Umbilical cord (tissue), 2 donors: ENCODE results near the genes GALNT6, ANKRD33 and TAMALIN.

DNA sequence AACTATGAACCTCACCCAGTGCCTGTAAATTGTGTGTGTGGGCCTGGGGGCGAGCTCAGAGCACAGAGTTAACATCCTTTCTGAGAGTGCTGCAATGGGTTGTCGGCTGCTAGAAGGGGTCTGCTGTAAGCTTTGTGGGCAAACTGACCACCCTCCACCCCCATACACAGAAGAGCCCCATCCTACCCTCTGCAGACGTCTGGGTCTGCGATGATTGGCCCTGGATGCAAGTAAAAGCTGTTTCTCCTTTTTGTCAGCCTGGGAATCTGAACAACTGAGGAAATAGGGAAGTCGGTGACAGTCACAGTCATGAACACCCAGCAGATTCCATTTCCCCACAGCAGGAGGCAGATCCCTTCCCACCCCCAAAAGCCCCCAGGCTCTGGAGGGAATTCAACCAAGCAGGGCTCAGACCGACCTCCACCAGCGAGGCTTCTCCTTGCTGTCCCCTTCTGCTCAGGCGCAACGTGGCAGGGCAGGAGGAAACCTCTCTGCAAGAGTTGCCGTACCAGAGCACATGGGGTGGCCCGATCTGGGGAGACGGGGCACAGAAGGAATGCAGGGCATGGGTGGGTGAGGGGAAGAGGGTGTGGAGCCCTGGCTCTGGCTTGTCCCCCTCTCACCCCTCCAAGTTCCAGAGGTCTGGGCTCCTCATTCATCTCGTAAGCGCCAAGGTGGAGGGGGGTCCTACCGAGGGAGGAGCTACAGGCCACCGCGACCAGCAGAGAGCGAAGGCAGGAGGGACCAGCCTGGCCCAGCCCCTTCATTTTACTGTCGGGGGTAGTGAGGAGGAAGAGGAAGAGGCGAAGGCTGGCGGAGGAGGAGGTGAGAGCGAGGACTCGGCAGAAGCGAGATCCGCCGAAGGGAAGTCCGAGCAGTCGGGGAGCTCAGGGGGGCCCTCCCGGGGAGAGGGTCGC is at the start of gene GALNT6:
Gene GALNT6, minus strand, starts transcription at position 743 of the 917 bp plus-strand sequence.
- RAMPAGE, long total RNA: no peak

GRCh38 chr12:51441854-51442208 is 17.2 kb downstream of the SLC4A8 start:
- RAMPAGE, long total RNA: no peak

DNA sequence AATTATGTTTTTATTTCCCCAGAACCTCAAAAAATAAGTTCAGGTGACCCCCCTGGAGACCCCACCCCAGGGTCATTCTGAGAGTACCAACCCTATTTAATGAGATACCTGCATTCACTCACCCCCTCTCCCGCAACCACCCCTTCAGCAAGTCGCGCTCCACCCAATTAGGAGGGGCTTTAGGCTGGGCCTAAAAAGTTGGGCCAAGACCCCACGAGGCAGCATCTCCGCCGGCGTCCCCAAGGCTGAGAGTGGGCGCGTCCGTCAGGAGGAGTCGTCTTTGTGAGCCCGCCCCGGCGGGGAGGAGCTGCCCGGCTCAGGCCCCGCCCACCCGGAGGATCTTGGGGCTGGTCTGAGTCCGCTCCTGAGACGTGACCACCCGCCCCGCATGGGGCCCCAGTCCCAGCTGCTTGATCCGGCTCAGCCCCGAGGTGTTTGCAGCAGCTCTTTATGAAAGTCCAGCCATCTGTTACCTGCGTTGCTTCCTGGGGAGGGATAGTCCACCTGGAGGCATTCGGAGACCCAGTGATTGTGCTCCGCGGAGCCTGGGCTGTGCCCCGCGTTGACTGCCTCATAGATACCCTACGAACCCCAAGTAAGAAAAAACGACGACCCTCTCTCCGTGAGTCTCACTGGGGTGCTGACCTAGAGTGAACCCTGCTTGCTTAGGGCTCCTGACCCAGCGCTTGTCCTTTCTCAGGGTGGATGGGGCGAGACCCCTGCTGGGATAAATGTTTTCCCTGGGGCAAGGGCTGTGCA is at the start of gene ANKRD33:
Gene ANKRD33, plus strand, starts transcription at position 367 of the 759 bp plus-strand sequence.
- RAMPAGE, long total RNA: no peak

GRCh38 chr12:51905402-51906362 is 1.6 kb upstream of the ACVRL1 start:
- RAMPAGE, long total RNA: no peak

DNA sequence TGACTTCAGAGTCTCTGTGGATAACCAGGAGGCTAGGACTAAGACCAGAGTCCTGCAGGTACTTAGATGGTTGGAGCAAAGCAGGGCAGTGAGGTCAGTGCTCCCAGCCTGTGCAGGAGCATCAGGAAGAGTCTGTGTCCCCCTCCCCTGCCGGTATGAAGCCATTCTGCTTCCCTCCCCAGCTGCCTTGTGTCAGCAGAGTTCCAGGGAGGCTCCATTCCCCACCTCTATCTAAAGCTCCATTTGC is 1.0 kb upstream of the ACVRL1 start:
- RAMPAGE, long total RNA: no peak

GRCh38 chr12:51924603-51925275 is 17.4 kb downstream of the ACVRL1 start:
- RAMPAGE, long total RNA: no peak

- RAMPAGE, long total RNA: no peak
These were observed 7.7 kb downstream of the ACVR1B start for GRCh38 chr12:51959097-51959755.

GRCh38 chr12:52006842-52007400 is at the start of gene TAMALIN:
Gene TAMALIN, plus strand, starts transcription at chr12:52006946.
- RAMPAGE, long total RNA: no peak

- RAMPAGE, long total RNA: no peak
These were observed 2.0 kb downstream of the TAMALIN start for GRCh38 chr12:52008441-52009418.

GRCh38 chr12:52020000-52020548 is 13.3 kb downstream of the TAMALIN start:
- RAMPAGE, long total RNA: no peak

- RAMPAGE, long total RNA: no peak
These were observed 12.6 kb upstream of the NR4A1 start for GRCh38 chr12:52038533-52039217.

DNA sequence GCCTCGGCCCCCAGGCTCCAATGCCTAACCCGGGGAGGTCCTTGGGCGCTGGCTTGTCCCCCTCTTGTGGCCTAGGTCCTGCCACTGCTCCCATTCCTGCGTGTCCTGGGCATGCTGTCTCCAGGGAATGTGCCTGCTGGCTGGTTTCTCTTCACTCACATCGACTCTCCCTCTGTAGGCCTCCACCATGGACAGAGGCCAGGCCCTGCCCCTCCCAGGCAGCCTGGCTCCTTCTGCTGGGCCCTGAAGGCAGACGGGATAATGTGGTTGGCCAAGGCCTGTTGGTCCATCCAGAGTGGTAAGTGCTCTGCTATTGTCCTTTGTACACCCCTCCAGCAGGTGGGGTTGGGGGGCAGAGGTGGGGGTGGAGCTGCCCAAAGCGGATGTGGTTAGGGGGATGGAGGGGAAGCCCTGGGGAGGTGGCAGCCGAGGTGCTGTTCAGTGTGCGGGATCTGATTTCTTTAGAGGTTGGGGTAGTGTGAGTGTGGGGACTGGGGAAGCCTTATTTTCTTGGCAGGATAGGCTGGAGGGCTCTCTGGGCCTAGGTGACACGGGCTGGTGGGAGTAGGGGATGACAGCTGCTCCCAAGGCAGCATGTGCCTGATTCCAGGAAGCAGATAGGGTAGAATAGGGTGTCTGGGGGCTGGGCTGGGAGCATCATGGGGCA is 9.5 kb upstream of the NR4A1 start:
- RAMPAGE, long total RNA: no peak

GRCh38 chr12:52053778-52054707 is 2.8 kb downstream of the NR4A1 start:
- RAMPAGE, long total RNA: no peak

DNA sequence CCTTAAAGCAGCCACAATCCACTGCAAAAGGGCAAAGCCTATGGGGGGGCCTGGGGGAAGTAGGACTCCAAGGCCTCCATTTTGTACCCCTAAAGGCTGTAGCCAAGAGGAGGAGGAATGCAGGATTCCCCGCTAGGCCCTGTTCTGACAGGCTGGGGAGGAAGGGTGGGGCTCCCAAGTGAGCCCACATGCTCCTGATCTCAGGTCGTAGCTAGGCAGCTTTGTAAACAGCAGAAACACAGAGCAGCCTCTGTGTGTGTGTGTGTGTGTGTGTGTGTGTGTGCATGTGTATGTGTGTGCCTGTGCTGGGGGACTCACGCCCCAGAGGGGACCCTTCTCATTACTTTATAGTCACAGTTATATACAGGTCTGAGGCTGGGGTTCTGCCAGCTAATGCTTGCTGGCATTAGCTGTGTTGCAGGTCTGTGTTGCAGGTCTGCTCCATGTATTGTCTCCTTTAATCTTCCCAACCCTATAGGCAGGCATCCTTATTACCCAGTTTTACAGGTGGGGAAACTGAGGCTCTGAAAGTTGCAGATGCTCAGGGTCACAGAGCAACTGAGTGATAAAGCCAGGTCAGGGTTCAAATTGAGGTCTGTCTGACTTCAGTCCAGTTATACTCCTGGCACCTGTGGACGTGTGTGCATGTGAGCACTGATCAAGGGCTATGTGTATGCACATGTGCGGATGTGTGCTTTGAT is 36.2 kb downstream of the KRT80 start:
- RAMPAGE, long total RNA: no peak

GRCh38 chr12:52193909-52194412 is 2.1 kb upstream of the KRT80 start:
- RAMPAGE, long total RNA: no peak

- RAMPAGE, long total RNA: no peak
These were observed 6.0 kb upstream of the KRT80 start for GRCh38 chr12:52197607-52198435.

- RAMPAGE, long total RNA: no peak
These were observed 10.5 kb upstream of the KRT80 start for GRCh38 chr12:52202088-52202972.

DNA sequence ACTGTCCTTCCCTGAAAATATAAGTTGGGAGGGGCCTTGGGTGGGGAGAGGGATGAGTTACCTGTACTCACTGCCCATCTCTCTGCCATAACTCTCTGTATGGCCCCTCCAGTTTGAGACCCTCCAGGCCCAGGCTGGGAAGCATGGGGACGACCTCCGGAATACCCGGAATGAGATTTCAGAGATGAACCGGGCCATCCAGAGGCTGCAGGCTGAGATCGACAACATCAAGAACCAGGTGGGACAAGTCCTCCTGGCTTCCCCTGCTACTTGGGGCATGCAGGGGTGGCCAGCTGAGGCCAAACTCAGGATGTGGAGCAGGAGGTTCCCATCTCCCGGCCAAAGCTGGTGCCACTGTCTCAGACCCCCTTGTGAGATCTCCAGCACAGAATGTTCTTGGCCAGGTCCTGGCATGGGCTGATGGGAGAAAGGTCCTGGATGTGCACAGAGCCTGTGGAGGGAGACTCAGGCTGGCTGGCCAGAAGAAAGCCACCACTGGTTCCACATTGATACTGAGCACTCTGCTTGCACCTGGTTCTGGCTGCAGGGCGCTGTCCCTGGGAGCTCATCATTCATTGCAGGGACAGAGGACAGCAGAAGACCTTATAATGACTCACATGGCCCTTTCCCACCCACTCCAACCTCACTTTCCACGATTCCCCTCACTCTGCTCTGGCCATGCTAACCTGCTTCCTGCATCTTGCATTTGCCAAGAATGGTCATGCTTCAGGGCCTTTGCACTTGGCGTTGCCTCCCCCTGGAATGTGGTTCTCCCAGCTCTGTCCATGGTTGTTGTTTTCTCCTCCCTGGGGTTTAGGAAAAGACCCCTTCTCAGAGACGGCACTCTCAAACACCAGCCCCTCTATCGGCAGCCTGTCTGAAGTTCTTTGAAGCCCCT is 10.1 kb downstream of the KRT7 start:
- RAMPAGE, long total RNA: no peak

- RAMPAGE, long total RNA: no peak
These were observed 1.3 kb upstream of the KRT6A start for GRCh38 chr12:52494151-52495029.

- RAMPAGE, long total RNA: no peak
These were observed 4.9 kb upstream of the KRT6A start for GRCh38 chr12:52497870-52498378.